ENCODE data around the gene FAM83D.

DNA sequence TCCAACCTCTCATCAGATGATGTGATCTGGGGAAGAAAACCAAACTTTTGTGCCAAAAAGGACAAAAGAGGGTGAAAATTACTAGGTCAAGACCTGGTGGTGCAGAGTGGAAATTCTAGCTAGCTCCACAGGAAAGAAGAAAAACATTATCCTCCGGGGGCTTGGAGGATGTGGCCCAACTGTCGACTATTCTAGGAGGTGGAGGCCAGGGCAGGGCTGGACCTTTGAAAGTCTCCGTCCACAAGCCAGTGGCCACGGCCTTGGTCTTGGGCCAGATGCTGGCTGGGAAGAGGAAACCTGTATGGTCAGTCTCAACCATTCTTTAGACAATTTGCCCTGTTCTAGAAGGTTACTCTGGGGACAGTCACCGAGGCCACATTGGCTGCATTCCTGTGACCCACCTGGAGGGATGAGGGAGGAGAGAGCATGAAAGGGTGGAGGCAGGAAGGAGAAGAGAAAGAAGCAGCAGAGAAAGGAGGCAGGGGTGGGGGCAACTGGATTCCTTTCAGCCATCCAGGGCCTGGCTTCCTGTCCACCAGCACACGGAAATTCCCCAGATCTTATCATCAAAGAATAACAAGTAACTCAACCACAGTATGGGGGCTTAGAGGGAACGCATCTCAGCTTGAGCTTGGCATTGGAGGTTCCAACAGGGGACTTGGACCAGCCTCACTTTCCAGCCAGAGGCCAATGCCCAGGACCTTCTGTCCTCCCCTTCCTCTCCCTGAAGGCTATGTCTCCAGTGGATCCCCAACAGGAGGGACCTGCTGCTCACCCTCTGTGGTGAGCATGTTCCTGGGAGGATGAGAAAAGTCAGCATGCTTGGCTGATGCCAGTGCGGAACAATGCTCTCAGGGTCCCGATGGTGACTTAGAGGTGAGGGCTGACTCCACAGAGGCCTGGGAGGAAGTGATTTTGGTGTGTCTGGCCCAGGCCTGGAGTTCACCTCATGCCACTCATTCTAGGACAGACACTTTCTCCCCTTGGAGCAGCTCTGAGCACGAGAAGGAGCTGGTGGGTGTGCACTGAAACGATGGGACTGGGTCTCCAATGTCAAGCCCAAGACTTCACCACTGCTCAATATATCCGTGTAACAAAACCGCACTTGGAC, 30.4 kb downstream of the TGM2 start:
- PRO-cap, result no peak

DNA sequence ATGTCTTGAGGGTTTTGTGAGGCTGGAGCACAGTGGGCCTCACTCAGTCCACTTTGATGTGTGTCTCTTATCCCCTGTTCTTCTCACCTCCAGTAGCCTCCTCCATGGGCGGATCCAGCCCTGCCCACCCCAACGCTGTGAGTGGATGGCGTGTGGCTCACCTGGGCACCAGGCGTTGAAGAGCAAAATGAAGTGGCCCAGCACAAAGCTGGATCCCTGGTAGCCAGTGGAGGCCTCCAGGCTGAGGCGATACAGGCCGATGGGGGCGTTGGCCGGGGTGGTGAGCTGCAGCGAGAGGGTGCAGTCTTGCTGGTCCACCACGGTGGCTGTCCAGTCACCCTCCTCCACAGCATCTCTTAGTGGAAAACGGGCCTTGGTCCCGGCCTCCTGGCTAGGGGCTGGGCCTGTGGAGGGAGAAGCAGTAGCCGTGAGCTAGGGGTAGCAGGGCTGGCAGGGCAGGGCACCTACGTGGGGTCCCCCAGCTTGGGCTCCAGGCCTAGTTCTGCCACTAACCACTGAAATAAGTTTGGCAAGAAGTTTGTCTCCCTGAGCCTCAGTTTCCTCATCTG, 9.3 kb downstream of the TGM2 start:
- PRO-cap, result no peak

DNA sequence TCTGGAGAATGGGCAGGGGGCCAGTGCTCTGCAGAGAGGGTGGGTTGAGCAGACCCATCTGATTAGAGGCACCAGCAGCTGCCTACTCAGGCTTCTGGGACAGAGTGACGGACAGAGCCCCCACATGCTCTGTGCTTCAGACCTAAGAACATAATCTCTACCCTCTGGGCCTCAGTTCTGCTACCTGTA, 26.0 kb upstream of the TGM2 start:
- PRO-cap, result no peak

DNA sequence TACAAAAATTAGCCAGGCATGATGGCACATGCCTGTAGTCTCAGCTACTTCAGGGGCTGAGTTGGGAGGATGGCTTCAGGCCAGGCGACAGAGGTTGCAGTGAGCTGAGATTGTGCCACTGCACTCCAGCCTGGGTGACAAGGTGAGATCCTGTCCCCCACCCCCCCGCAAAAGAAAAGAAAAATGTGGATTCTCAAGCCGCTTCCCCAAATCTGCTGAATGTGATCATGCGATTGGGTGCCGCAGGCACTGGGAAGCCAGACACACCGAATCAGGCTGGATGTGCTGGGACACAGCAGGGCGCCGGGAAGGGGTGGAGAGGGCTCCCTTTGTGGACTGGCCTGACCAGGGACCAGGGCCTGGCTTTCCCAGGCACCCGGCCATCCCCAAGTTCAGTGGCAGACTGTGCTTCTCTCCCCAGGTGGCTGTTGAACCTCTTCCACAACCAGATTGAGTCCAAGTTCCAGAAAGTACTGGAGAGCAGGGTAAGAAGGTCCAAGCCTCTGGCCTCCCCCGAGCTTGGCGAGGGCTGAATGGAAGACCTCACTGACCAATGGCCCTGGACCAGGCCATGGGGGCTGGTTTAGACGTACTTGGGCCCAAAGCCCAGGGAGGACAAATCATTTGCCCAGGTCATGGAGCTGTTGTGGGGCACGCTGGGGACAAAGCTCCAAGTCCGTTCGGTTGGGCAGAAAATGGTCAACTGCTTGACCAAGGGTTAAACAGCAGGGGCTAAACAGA, 8.8 kb downstream of the LBP start:
- PRO-cap, result no peak

- PRO-cap, result no peak
Measured at GRCh38 chr20:38503179-38503540, 30.5 kb downstream of the RALGAPB start.

DNA sequence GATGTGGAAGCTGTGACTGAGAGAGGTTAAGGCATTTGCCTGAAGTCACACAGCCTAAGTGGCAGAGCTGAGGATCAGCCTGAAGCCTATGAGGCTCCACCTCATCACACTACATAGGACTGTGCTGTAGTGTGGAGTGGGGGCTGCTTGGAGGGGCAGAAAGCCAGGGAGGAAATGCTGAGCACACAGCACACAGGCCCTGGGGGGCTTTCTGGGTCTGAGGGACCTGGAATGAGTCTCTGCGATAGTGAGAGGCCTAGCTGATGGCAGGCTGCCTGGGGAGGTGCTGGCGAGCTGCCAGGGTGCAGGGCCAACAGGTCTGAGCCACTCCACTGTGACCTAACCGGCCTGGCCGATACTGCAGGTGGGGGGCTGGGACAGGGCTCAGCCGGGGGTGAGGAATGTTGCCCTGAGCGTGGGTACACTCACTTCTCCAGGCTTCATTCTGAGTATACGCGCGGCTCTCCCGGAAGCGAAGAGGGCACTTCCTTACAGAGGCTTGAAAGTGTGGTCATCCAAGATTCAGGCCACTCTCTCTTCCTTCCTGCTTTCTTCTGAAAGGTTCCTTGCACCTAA, 18.5 kb downstream of the ADIG start:
- PRO-cap, result no peak

- PRO-cap, result no peak
Measured at GRCh38 chr20:38673690-38674134, 50.6 kb upstream of the SLC32A1 start.

GRCh38 chr20:38727205-38727589, 2.9 kb downstream of the SLC32A1 start:
- PRO-cap, result no peak

GRCh38 chr20:38842056-38842602, 36.6 kb downstream of the PPP1R16B start:
- PRO-cap, result no peak

GRCh38 chr20:38871806-38872488, 54.3 kb upstream of the FAM83D start:
- PRO-cap, result bidirectional peak, plus-strand start at chr20:38872285, minus-strand start at chr20:38872111

DNA sequence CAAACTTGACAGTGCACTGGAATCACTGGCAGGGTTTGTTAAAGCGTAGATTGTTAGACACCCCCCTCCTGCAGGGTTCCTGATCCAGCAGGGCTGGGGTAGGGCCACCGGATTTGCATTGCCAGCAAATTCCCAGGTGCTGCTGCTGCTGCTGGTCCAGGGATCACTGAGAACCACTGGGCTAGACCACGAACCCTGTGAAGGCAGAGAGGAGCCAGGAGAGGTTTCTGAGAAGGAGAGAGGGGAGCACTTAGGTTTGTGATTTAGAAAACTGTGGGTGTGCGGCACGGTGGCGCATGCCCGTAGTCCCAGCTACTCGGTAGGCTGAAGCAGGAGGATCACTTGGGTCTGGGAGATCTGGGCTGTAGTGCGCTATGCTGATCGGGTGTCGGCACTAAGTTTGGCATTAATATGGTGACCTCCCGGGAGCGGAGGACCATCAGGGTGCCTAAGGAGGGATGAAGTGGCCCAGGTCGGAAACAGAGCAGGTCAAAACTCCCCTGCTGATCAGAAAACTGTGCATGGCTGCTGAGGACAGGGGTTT, 53.7 kb upstream of the FAM83D start:
- PRO-cap, result no peak

DNA sequence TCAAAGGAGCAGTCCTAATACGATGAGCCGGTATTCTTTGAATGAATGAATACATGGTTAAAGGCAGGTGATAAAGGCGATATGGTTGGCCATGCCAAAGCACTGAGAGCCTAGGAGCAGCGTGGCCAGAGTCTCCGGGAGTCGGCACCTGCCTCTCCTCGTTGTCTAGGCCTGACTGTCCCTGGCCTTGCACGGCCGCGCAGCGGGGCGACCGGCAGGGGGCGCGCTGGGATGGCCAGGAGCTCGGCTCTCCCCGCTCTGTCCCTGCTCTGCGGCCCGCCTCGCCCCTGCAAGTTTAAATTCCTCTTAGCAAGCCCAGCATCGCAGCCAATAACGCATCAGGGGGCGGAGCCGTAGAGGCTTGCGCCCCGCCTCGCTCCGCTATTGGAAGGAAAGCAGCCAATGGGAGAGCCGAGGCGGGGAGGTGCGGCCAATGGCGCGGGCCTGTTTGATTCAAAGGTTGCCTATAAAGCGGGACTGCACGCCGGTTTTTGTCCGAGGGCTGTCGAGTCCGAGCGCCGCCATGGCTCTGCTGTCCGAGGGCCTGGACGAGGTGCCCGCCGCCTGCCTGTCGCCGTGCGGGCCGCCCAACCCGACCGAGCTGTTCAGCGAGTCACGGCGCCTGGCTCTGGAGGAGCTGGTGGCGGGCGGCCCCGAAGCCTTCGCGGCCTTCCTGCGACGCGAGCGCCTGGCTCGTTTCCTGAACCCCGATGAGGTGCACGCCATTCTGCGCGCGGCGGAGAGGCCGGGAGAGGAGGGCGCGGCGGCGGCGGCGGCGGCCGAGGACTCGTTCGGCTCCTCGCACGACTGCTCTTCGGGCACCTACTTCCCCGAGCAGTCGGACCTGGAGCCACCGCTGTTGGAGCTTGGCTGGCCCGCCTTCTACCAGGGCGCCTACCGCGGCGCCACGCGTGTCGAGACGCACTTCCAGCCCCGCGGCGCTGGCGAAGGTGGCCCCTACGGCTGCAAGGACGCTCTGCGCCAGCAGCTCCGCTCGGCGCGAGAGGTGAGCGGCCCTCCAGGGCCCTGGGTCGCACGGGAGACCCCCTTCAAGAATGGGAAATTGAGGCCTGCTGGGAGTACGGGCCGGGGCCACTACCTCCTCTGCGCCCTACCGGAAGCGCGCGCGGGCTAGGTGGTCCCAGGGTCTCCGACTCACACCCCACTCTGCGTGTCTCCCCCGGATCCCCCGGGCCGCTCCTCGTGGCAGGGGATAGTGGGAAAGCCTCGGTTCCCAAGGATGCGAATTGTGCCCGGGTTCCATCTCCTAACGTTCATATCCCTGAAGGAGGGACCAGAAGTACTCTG, at the start of gene FAM83D:
Gene FAM83D (plus strand): TSS at position 498 of the 1,308 bp plus-strand sequence.
- PRO-cap, result bidirectional peak, plus-strand start at position 498 of the sequence, minus-strand start at position 271 of the sequence

DNA sequence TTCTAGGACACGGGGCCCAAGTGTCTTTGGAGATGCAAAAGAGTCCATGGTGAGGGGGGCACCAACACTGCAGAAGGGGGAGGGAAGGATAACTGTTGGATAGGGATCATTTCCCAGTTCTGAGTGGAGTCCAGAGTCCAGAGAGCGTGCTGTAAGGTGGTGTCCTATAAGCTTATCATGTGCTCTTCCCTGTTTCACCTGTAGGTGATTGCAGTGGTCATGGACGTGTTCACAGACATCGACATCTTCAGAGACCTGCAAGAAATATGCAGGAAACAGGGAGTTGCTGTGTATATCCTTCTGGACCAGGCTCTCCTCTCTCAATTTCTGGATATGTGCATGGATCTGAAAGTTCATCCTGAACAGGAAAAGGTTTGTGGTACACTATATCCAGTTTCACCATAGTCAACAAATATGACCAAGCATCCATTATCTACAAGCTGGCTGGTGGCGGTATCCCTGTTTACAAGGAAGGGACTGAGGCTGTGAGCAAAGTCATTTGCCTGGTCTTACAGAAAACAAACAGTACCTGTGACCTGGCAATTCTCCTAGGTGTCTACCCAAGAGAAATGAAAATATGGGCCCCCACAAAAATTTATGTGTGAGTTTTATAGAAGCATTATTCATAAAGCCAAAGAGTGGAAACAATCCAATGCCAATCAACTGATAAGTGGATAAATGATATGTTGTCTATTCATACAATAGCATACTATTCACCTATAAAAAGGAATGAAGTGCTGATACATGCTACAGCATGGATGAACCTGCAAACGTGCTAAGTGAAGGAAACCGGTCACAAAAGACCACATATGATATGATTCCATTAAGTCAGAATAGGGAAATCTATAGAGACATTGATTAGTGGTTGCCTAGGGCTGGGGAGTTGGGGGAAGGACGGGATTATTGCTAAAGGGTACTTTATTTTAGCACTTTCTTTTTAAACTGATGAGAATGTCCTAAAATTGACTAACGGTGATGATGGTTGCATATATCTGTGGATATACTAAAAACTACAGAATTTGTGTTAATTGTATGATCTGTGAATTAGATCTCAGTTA, 15.9 kb downstream of the FAM83D start:
- PRO-cap, result no peak

GRCh38 chr20:38947548-38948577, 14.3 kb upstream of the DHX35 start:
- PRO-cap, result no peak

DNA sequence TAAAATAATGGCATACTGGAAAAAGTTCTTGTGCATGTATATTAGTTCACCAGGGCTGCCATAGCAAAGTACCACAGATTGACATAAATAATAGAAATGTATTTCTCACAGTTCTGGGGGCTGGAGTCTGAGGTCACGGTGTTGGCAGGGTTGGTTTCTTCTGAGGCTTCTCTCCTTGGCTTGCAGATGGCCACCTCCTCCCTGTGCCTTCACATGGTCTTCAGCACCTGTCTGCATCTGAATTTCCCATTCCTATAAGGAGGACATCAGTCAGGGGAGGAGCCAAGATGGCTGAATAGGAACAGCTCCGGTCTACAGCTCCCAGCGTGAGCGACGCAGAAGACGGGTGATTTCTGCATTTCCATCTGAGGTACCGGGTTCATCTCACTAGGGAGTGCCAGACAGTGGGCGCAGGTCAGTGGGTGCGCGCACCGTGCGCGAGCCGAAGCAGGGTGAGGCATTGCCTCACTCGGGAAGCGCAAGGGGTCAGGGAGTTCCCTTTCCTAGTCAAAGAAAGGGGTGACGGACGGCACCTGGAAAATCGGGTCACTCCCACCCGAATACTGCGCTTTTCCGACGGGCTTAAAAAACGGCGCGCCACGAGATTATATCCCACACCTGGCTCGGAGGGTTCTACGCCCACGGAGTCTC, 69.9 kb downstream of the MAFB start:
- PRO-cap, result no peak

GRCh38 chr20:40654753-40655512, 34.1 kb downstream of the MAFB start:
- PRO-cap, result no peak

DNA sequence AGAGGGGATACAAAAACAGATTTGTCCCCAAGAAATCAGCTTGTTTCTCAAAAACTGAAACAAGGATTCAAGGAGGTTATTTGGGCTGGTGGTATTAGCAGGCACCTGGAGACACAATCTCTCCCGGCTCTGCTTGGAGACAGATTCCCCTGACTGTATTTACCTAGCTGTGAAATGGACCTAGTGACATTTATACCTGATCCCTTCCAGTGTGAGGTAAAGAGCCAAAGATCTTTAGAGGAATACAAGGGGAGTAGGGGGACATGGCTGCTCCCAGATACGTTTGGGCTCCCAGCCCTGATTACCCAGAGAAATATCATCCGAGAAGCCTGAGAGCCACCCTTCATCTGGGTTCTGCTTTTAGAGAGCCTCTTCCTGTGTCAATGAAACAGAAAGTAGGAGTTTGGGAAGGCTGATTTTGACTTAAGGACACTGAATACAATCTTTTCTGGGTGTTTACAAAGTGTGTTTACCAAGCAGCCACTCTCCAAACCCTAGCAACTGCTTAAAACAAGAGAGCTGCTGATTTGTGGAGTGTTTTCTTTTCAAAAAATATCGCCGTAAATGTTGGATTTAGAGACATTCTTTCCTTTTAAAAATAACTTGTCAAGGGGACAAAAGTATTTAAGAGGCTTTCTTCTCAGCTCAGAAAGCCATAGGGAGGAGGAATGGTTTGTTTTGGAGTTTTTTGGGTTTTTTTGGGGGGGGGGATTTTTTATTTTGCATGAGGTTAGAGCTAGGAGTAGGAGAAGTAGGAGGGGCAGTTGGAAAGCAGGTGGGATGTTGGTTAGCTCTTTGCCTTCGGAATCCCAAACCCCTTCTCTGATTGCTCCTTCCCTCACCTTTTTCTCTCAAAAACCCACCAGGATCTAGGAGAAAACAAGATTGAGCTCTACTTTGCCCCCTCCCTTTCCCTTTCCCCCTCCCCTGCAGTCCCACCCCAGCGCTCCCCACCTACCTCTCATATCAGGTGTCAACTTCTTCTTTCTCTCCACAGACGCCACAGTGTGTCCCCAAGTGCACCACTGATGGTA, 12.5 kb downstream of the MAFB start:
- PRO-cap, result no peak

GRCh38 chr20:40686261-40686978, 2.6 kb downstream of the MAFB start:
- PRO-cap, result unidirectional peak, plus-strand start at chr20:40686530

GRCh38 chr20:41042994-41043313, 14.3 kb downstream of the TOP1 start:
- PRO-cap, result no peak

DNA sequence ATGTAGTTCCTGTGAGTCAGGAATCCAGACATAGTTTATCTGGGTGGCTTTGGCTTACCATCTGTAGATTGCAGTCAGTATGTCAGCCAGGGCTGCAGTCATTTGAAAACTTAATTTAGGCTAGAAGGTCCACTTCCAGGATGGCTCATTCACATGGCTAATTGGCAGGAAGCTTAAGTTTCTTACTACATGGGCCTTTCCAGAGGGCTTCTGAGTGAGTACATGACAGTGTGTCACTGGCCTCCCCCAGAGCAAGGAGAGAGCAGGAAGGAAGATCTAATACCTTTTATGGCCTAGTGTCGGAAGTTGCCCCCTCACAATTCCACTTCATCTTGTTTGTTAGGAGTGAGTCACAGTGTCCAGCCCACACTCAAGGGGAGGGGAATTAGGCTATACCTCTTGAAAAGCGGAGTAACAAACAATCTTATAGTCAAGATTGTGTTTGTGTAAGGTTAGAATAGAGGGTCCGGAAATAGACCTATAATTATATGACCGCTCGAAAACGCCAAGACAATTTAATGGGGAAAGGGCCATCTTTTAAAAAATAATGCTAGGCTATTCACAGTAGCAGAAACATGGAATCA, 29.8 kb downstream of the TOP1 start:
- PRO-cap, result no peak